Camera-type eye (tissue), 1 donor: Measurements from ENCODE around the genes HS3ST1 and RAB28.

- RAMPAGE, long total RNA: no peak
These were observed 56.8 kb upstream of the WDR1 start for GRCh38 chr4:10173308-10173906.

DNA sequence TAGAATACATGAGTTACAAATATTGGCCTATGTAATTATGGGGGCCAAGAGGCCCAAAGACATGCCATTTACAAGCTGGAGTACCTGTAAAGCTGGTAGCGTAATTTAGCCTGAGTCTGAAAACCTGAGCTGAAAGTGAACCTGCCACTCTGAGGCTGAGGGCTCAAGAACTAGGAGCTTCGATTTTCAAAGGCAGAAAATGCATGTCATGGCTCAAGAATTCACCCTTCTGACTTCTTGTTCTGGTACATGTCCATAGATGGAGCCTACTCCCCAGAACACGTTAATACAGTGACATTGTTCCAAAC is 115.4 kb upstream of the WDR1 start:
- RAMPAGE, long total RNA: no peak

DNA sequence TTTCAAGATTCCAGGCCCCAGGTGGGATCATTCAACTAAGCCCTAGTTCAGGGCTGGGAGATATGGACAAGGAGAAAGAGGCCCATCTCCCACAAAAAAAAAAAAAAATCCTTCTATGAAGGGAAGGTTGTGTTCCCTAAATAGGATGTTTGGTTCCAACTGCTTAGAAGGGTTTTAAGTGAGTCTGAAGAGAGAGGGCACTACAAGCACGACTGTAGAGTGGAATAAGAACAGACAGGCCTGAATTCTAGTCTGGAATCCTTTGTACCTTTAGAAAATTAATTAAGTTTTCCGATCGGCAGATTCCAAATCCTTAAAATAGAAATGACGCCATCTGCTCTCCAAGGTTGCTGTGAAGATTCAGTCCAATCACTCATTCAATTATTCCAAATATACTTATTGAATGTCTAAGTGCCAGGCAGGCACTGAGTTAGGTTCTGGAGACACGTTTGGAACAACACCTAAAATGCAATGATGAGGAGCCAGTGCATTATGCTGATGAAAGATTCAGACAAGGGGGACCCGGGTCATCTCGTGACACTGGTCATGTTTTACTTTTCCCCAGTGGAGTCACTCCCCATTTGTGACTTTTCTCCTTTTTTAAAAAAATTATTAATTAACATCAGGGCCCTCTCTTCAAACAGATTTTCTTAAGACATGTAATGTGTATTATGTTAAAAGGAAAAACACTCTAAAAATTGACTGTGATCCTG is 3.8 kb downstream of the HS3ST1 start:
- RAMPAGE, long total RNA: no peak

DNA sequence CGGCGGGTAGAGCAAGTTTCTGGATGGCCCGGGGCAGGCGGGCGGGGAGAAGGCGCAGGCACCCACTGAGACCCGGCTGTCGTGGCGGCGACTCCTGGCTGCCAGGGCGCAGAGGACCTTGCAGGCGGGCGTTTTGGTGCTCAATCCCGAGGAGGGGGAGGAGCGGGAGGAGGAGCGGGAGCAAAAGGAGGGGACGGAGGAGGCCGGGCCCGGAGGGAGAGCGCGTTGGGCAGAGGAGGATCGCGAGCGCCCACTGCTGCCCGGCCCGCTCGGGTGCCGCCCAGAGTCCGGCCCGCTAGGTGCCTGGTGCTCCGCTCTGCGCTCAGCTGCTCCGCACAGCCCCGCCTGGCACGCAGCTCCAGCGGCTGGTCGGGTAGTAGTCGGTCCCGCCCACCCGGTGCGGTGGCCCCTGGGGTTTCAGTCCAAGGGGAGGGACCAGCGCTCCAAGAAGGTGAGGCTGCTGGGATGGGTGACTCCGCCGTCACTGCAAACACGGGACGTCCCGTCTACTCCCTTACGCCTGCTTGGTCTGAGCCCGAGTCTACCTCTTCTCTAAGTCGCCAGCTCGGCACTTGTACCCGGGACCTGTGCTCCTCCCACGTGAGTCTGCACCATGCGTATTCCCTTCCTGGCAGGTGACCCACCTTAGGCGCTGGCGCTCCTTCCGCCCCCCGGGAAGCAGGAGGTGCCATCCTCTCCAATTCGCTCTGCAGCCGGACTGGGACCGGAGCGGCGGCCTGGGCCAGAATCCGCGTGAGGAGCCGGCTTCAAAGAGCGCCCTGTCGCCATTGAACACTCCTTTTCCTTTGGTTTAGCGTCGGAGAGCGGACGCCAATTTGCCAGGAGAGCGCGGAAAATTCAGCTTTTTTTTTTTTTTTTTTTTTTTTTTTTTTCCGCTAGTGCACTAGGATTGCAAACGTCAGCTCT is at the start of gene HS3ST1:
TSS of gene HS3ST1 (minus strand) at position 114 of the 927 bp plus-strand sequence.
- RAMPAGE, long total RNA: no peak

DNA sequence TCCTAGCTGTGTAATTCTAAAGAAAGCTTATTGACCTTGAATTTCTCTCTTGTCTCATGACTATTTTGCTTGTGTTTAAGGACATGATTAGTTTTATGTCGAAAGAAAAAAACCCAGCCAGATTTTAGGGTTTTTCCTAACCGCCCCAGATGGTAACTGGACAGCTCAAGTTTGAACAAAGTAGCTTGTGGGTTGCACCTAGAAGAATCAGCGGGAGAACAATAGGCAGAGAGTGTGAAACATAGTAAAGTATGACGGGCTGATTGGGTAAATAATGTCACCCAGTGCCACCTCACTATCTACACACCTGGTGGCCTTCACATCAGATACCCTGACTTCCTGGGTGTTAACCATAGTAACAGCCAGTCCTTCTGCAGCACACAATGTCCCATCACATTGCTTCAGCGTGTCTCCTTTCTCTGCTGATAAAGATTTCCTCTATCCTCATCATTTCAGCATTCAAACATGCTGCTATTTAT is 159.1 kb upstream of the HS3ST1 start:
- RAMPAGE, long total RNA: no peak

GRCh38 chr4:11625326-11625862 is 196.7 kb upstream of the HS3ST1 start:
- RAMPAGE, long total RNA: no peak

GRCh38 chr4:13363950-13364553 is 120.1 kb downstream of the RAB28 start:
- RAMPAGE, long total RNA: no peak

DNA sequence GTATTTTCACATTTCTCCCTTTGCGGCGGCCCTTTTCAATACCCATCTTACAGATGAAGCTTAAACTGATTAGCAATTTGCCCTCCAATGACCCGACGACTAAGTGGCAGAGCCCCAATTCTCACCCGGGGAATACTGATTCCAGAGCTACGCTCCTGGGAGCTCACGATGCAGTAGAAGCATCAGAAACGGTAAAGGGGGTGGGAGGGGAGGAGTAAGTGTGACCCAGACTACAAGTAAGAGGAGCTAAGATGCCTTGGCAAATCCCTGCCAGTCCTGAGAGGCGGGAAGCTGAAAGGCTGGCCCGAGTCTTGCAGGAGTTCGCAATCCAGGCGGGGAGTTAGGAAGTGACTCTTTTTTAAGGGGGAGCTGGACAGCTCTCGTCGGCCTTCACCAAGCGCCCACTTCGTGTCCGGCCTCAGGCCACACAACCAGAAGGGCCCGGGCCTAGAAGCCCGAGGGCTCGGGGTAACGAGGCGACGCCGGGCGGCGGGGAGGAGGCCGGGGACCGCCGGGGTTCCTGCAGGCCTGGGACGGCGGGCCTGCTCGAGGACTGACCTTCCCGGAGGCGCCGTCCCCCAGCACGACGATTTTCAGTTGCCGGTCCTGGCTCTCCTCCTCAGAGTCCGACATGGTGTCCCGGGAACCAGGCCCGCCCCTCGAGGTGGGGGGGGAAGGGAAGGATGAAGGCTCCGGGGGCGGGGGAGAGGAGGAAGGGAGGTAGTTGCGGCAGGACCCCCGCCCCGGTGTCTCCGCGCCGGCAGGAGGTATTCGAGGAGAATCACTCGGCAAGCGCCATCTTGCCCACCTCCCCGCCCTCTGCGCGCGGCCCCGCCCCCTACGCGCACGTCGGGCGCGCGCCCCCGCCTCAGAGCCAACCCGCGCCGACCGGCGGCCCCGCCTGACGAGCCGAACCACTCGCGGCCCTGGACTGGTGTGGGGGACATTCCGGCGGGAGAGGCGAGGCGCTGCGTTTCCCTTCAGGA is at the start of gene RAB28:
TSS of gene RAB28 (minus strand) at position 823 of the 986 bp plus-strand sequence.
- RAMPAGE, long total RNA: no peak

DNA sequence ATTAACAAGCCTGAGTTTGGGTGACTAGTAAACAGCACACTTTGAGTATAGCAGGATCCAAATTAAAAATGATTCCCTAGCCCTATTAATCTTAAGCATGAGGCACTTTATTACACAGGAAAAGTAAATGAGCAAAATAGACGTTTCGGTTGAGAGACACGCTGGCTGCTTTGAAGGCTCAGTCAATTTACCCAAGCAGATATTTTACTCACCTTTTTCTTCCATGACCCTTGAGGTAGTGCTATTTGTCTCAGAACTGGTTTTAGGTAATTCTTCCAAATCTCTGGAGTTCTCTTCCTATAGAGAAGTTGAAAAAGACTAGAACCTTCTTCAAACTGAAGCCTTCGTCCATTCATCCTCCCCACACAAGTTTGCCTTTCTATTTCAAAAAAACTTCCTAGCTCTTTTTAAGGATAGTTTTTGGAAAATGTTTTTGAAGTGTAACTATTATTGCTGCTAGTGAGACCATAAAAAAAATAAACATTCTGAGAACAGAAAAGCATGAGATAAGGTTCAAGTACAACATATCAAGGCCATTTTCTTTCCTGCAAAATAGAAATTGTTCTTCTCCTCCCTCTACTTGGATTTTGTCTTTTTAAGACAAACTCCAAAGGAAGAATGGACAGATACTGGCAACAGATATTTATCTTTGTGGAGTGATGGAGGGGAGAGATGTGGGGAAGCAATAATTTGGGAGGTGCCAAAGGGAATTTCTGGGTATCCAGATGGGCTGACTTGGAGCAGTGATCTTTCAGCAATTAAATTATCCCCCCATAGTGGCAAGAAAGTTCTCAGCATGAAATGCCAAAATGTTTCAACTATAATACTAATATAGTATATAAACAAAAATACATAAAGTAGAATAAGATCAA is 38.4 kb upstream of the NKX3-2 start:
- RAMPAGE, long total RNA: no peak

DNA sequence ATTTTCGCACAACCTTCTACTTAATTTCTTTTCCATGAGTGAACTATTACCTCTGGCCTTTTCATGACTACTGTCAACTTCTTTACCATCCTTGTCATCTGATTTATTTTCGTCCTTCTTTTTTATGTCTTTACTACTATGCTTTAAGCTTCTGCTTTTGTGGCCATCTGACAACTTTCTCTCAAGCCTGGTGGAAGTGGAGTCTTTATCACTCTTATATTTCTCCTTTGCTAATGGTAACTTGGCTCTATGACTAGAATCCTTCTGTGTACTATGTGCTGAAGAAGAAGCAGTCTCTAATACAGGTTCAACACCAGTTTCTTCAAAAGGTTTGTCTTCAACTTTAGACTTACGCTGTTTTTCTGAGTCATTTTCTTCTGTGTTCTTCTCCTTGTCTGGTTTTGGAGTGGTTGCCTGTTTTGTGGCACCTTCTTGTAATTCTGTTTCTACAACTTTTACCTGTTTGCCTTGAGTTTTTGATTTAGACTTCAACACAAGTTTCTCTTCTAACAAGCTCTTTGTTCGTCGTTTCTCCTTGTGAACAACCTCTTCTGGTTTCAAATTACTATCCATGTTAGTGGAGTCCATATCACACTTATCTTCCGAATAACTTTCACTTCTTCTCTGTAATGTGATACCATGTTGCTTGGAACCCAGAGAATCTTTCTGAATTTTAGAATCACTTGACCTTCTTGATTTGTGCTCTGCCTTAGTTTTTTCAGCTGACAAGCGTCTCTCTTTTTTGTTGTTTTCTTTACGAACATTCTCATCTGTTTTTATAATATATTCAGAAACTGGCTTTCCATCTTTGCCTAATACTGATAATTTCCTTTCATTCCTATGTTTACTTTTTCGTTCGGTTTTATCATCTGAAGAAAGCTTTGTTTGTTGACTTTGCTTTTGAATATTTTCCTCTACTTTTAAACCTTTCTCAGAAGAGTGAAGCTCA is 23.6 kb downstream of the BOD1L1 start:
- RAMPAGE, long total RNA: no peak

- RAMPAGE, long total RNA: no peak
These were observed 293.4 kb upstream of the BOD1L1 start for GRCh38 chr4:13920768-13921409.

- RAMPAGE, long total RNA: no peak
These were observed 402.9 kb upstream of the BOD1L1 start for GRCh38 chr4:14030436-14030796.

- RAMPAGE, long total RNA: no peak
These were observed 538.1 kb upstream of the BOD1L1 start for GRCh38 chr4:14165532-14166127.

GRCh38 chr4:14958250-14958700 is 44.0 kb upstream of the CPEB2 start:
- RAMPAGE, long total RNA: no peak

- RAMPAGE, long total RNA: no peak
These were observed 2.5 kb downstream of the CPEB2 start for GRCh38 chr4:15004532-15005487.

DNA sequence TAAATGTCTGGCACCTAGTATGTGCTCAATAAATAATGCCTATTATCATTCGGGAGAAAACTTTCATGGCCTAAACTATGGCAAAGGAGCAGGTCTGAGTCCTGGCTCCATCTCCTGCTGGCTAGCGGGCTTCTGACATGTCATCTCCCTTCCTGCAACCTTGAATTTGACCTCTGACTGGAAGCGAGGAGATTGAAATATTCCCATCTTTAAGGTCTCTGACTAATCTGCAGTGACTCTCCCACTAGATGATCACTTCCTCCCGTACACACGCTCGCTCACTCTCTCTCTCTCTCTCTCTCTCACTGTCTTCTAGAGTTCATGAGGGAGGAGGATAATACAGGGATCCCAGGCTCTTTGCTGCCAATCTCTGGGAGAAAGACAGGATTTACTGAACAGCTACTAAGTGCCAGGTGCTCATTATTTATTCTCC is 193.8 kb upstream of the C1QTNF7 start:
- RAMPAGE, long total RNA: no peak

DNA sequence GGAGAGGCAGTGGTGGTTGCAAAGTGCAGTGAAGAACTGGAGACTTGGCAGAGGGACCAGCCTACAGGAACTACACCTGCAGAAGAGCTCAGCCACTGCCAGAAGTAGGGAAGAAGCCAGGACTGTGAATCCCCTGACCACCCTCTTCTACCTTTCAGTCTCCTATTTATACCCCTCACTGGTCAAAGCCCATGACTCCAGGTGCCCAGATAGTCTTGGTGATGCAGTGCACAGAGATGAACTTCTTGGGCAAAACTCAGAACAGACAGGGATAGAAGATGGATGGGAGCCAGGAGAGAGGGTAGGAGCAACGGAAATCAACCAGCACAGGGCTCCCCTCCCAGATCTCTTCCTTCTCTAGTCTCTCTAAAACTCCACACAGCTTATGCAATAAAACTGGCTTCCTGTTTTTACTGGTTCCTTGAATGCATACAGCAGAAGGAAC is 18.7 kb upstream of the CC2D2A start:
- RAMPAGE, long total RNA: no peak

- RAMPAGE, long total RNA: no peak
These were observed 61.6 kb downstream of the CC2D2A start for GRCh38 chr4:15531036-15531871.

GRCh38 chr4:15653899-15654336 is 1.2 kb downstream of the FBXL5 start:
- RAMPAGE, long total RNA: no peak

GRCh38 chr4:15756150-15756749 is 21.9 kb upstream of the CD38 start:
- RAMPAGE, long total RNA: no peak